Thoracic aorta endothelial cell (primary cell): ENCODE measurements around the gene DPYSL4.

DNA sequence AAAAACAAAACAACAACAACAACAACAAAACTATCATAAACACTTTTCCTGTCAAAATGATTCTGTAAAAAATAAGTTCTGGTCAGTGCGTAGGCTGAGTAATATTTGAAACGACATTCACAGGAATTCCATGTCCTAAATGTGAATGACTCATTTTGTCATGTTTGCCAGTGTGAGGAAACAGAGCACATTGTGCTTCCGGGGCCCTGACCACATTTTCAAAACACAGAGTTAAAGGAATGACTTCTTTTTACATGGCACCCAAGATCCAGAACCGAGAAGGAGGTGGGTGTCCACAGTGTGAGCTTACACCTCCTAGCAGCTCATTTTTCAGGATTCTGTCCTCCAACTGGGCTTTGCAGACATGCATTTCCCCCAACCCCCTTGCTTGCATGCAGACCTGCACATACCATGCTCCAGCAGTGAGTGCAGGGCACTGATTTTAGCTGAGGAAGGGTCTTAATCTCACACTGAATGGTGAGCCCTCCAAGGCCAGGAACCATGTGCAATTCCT lies 3.1 kb downstream of the CLRN3 start:
- CAGE, long polyA plus RNA: no peak

DNA sequence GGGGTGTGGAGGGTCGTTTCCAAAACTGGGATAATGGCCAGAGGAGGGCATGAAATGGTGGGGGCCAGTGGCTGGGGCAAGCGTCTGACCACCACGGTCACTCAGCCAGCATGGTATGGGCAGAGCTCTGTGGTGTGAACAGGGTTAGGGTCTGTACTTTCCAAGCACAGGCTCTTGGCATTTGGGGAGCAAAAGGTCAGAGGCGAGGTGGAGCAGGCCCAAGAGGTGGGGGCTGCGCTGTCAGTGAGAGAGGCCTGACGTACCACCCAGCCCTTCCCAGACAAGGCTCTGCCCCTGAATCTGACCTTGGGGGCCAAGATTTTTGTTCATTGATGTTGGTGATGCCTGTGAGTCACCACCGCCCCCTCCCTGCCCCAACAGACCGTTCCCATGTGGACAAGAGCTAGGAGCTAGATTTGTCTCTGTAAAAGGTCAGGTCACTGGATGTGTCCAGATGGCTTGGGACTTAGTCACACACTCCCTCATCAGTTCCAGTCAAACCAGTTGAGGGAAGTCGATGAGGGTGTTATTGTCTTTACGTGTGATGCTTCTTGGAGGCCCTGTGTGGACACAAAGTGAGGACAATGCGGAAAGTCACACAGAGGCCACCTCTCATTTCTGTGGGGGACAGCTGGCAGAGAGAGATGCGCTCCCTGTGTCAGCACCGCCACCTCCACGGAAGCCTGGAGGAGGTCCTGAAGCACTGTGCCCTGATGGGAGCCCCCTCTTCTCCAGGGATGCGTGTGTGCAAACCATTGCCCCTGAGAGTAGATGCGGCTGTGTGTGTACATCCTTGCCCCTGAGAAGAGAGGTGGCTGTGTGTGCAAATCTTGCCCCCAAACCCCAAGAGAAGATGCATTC lies 1.8 kb downstream of the PTPRE start:
- CAGE, long polyA plus RNA: no peak

DNA sequence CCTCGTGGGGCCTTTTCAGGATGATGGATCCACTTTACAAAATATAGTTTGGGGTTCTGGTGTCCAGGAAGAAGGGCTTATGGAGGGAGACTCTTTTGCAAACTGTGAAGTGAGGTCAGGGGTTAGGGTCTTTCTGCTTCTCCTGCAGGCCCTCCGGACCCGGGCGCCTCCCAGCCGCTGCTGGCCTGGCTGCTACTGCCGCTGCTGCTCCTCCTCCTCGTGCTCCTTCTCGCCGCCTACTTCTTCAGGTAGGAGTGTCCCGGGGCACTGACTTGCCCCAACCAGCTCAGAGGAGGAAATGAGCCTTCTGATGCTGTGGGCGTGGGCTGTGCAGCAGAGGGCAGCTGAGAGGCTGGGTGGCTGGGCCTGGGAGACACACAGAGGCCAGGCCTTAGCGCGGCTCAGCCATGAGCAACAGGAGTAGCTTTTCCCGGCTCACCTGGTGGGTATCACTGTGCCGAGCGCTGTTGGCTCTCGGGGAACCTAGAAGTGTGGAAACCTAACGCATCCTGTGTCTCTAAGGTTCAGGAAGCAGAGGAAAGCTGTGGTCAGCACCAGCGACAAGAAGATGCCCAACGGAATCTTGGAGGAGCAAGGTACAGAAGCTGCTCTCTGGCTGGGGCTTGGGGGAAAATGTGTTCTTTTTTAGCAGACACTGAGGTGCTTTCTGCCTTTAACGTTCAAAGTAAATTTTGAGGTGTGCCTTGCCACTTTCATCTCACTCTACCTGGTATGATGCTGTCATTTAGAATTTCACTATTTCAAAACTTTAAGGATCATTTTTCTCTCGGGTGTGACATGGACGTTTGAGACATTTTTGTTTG lies 78.8 kb downstream of the MKI67 start:
- CAGE, long polyA plus RNA: no peak

DNA sequence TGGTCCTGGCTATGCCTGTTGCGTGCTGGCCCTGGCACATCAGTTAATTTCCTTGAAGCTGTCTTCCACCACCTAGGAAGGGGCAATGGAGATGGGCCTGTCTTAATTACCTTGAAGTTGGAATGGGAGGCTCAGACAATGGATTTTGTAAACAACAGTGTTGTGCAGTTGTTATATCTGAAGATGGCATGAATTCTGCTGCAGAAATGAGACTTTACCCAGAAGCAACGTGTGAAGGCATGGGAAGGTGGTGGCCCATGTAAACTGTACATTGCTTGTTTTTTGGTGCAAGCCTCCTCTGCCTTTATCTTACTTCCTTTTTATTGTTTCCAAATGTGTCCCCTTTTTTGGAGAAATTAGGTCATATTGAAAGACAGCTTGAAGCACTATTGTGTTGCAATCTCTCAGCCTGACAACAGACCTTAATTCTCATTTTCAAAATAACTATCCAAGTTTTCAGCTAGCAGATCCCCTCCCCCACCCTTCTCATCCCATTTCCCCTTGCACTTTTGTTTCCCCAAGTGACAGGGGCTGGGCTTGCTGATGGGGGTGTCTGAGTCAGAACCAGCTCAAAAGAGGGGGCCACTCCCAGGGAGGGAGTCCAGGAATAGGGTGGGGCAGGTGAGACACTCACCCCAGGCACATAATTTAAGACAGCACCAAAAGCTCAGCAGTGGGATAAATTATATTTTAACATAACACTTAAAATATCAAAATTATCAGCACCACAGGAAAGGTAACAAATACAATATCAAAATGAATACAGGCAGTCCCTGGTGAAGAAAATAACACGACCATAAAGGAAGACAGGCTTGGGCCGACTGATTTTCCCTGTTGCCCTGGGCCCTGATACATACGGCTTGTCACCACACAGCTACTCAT lies 75.3 kb downstream of the MKI67 start:
- CAGE, long polyA plus RNA: no peak

GRCh38 chr10:128052455-128053076 lies 73.7 kb downstream of the MKI67 start:
- CAGE, long polyA plus RNA: no peak

GRCh38 chr10:128065177-128065482 lies 61.1 kb downstream of the MKI67 start:
- CAGE, long polyA plus RNA: no peak

DNA sequence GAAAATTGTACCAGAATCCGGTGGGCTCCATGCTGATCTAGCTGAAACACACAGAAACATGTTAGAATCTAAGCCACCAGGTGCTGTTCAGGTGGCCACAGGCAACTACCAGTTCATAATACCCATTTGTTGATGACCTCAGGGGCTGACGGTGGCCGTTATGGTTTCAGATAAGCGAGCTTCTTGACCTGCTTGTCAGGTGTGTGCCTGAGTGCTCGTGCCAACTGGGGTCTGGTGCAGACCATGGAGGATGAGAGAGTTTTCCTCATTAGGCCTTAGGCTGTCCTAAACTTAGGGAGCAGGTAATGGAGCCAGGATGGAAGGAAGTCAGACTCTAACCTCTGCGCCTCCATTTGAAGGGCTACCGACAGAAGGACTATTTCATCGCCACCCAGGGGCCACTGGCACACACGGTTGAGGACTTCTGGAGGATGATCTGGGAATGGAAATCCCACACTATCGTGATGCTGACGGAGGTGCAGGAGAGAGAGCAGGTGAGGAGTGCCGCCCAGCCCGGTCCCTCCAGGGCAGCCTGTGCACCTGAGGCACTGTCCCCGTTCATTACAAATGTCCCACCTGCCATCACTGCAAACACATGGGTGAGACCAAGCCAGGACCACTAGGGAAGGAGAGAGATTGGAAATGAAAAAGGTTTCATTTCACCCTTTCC lies 53.1 kb downstream of the MKI67 start:
- CAGE, long polyA plus RNA: no peak

- CAGE, long polyA plus RNA: no peak
Measured at GRCh38 chr10:128854806-128855358, 612.2 kb upstream of the MGMT start.

DNA sequence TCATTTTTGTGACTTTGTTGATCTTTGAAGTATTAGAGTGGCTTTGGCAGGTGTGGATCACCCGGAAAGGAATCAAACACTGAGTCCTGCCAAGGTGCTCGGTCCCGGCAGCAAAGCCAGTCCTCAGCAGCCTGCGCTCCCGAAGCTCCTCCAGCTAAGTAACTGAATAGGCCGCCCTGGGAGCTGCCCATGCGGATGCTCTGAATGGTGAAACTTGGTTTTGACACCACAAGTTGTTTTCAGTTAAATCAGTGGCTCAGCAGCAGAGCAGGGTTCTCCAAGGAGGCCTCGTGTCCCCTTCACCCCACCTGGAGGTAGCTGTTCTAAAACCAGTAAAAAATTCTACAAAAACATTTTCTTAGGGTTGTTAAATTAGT lies 3.5 kb downstream of the MGMT start:
- CAGE, long polyA plus RNA: no peak

- CAGE, long polyA plus RNA: no peak
Measured at GRCh38 chr10:129605927-129606550, 139.0 kb downstream of the MGMT start.

- CAGE, long polyA plus RNA: no peak
Measured at GRCh38 chr10:129610745-129611518, 143.9 kb downstream of the MGMT start.

GRCh38 chr10:130228674-130228914 lies 92.4 kb downstream of the GLRX3 start:
- CAGE, long polyA plus RNA: no peak

DNA sequence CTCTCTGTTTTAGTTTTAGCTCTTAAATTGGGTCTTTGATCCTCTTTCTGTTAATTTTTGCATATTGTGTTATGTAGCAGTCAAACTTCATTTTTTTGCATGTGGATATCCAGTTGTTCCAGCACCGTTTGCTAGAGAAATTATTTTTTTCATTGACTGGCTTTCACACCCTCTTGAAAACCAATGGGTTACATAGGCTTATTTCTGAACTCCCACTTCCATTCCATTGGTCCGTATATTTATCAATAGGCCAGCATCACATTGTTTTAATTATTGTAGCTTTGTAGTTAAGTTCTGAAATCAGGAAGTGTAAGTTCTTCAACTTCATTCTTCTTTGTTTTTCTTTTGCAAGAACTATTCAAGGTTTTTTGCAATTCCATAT lies 274.2 kb upstream of the PPP2R2D start:
- CAGE, long polyA plus RNA: no peak

- CAGE, long polyA plus RNA: no peak
Measured at GRCh38 chr10:131825299-131825945, 75.4 kb upstream of the PPP2R2D start.

GRCh38 chr10:132010935-132011440 lies 29.3 kb upstream of the BNIP3 start:
- CAGE, long polyA plus RNA: no peak

GRCh38 chr10:132186543-132187112 lies at the start of gene DPYSL4:
Gene DPYSL4, plus strand, starts transcription at chr10:132186948.
- CAGE, long polyA plus RNA: no peak

DNA sequence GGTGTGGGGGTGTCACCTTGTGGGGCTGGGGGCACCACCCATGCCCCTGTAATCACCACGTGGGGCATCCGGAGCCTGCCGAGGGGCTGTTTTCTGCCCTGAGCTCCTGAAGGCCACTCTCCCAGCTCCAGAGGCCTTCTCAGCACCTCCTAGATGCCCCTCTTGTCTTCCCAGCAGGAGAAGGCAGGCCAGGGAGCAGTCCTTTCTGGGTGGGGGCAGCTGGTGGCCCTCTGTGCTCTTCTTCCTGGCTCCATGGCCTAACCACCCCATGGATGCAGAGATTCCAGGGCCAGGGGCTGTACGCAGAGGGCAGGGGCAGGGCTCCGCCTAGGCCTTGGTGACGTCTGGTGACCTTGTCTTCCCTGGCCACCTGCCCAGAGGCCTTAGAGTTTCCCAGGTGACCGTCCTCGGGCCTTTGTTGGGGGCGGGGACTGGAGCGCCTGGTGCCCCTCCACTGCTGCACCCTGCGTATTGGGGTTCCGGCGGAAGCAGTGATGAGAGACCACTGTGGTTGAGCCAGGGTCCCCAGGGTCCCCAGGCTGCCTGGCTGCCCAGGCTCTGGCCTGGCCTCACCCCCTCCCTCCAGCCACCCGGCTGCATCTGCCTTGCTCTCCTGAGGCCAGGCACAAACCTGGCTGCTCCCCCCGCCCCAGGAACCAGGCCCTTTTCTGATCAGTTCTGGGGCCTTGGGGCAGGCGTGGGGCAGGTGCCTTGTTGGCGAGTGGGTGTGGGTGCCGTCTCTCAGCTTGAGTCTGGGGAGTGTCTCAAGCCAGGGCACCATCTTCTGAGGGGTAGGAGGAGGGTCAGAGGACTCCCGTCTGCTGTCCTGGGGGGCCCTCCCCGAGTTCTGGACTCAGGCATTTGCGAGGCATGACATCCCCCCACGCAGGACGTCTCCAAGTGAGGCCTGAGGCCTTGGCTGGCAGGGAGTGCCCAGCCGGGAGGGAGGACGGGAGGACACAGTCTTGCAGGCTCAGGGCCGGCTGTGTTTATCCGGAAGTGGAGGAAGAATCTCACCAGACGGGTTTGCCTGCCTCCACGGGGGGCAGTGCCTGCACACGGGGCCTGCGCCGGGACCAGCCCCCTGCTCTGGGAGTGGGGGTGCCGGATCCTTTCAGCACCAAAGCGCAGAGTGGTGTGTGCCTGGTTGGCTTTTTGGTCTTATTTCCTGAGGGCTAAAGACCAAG lies 10.5 kb downstream of the PWWP2B start:
- CAGE, long polyA plus RNA: no peak

- CAGE, long polyA plus RNA: no peak
Measured at GRCh38 chr10:132412857-132413284, 15.9 kb downstream of the PWWP2B start.

DNA sequence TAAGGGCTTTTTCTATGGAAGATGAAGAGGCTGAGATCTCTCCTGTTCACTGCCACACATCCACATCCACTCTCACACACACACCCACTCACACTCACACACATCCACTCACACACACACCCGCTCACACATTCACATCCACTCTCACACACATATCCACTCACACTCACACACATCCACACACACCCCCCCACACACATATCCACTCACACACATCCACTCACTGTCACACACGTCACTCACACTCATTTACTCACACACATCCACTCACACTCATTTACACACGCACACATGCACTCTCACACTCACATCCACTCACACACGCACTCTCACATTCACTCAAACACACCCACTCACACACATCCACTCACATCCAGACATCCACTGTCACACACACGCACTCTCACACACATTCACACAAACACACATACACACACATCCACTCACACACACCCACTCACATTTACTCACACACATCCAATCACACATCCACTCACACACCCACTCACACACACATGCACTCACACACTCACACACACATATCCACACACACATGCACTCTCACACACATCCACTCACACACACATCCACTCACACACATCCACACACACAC lies 18.2 kb downstream of the PWWP2B start:
- CAGE, long polyA plus RNA: no peak

- CAGE, long polyA plus RNA: no peak
Measured at GRCh38 chr10:132418515-132419556, 21.8 kb downstream of the PWWP2B start.